GM23248 (cell line): ENCODE data around the genes FRRS1 and RTCA.

GRCh38 chr1:96770641-96771413, 49.2 kb downstream of the PTBP2 start:
- RAMPAGE, long total RNA: no peak

DNA sequence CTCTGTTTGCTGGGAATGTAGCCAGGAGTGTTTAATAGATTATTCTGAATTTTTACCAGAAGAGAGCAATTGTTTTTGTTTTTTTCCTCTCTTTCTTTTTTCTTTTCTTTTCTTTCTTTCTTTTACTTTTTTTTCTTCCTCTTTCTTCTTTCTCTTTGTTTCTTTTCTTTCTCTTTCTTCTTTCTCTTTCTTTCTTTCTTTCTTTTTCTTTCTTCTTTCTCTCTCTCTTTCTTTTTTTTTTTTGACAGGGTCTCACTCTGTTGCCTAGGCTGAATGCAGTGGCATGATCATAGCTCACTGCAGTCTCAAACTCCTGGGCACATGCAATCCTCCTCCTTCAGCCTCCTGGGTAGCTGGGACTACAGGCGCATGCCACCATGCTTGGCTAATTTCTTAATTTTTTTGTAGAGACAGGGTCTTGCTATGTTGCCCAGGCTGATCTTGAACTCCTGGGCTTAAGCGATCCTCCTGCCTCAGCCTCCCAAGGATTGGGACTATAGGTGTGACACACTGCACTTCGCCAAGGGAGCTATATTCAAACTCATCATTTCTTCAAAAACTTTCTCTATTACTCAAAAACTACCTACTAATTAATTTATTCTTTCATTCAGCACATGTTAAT, 486.6 kb downstream of the PTBP2 start:
- RAMPAGE, long total RNA: no peak

DNA sequence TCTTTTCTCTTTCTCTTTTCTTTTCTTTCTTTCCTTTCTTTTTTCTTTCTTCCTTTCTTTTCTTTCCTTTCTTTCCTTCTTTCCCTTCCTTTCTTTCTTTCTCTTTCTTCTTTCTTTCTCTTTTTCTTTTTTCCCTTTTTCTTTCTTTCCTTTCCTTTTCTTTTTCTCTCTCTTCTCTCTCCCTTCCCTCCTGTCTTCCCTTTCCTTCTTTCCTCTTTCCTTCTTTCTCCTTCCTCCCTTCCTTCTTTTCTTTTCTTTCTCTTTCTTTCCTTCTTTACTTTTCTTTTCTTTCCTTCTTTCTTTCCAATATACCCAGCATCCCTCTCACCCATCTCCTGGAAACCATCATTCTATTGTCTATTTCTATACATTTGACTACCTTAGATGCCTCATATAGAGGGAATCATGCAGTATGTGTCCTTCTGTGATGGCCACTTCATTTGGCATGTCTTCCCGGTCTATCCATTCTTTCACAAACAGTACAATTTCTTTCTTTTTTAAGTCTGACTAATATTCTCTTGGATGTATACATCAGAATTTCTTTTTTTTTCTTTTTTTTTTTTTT, 391.1 kb downstream of the DPYD start:
- RAMPAGE, long total RNA: no peak

- RAMPAGE, long total RNA: no peak
These were observed 262.0 kb downstream of the DPYD start for GRCh38 chr1:97658571-97659502.

- RAMPAGE, long total RNA: no peak
These were observed 96.0 kb downstream of the DPYD start for GRCh38 chr1:97824846-97825289.

DNA sequence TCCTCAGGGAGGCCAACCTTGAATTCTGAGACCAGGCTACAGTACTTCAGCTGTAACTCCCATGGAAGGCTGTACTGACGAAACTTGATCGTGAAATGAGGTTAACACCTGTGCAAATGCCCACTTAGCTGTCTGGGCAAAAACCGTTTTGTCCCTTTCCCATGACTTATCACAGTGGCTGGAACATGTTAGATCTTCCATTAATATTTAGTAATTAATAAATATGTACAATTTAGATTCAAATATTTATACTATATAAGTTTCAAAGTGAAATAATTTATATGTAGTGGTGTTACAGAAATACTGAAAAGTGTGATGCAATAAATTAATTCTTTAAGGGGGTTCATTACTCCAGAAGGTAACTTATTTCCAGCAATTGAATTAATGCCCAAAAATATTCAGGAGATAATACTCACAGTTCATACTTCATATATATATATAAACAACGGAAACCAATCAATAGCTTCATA, 47.8 kb downstream of the DPYD start:
- RAMPAGE, long total RNA: no peak

DNA sequence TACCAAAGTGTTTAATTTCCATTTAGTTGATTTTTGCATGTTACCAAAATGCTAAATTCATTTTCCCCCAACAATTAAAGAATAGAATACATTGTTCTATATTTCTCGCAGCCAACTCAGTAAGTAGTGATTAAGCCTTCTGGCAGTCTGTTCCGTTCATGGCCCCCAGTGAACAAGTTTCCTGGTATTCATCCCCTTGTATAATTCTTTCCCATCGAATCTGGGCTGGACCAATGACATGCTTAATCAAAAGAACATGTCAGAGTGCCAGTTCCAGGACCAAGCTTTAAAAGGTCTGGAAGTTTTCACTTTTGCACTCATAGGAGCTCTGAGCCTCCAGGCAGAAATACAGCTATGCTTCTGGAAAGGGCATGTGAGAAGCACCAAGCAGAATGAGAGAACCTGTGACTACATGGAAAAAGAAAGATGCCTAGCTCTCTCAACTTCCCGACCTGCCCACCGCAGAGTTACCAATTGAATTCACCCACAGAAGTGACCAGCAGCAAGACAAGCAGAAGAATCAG, 22.5 kb upstream of the DPYD start:
- RAMPAGE, long total RNA: no peak

DNA sequence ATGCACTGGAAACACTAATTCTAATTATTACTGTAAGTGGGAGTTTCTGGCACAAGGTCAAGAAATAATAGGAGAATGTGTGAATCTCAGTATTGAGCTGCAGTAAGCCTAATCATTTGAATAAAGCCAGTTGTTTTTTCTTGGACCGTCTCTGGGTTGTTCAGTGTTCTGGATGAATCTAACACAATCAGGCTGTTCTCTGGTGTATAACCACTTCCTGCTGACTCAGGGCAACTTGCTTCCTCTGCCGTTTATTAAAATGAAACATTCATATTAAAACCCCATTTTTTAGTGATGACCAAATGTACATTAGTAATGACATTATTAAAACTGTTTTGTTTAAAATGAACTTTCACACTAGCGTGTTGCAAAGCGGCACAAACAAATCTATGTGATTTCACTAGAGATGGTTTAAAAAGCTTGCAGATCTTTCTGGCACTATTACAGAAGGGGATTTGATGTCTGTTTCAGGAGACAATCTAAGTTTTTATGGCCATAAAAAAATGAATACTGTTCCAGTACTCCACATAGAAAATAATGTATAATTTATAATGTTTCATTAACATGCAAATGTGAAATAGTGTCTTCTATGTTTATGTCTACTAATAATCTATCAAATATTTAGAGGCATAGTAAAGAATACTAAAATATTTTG, 273.0 kb upstream of the SNX7 start:
- RAMPAGE, long total RNA: no peak

- RAMPAGE, long total RNA: no peak
These were observed 124.3 kb upstream of the PALMD start for GRCh38 chr1:99521618-99522100.

- RAMPAGE, long total RNA: no peak
These were observed 79.2 kb upstream of the PALMD start for GRCh38 chr1:99566566-99567210.

DNA sequence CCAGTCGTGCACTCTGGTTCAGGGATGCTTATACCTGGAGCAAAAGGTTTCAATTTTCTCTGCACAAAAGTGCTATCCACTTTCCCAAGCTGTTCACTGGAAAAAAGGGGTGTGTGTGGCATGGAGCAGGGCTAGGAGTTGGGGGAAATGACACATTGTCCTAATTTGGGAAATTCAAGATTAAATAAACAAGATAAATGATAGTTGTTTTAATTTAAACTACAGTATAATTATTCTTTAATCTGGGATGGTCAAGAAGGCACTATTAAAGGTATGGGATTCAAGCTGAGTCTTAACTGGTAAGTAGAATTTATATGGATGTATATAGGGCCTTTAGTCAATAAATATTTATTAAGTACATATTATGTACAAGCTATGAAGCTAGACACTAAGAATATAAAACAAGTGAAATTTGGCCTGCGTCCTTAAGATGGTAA, 18.2 kb downstream of the PALMD start:
- RAMPAGE, long total RNA: no peak

GRCh38 chr1:99766223-99766986, at the start of gene FRRS1:
Gene FRRS1, minus strand, starts transcription at chr1:99766635.
- RAMPAGE, long total RNA: no peak

DNA sequence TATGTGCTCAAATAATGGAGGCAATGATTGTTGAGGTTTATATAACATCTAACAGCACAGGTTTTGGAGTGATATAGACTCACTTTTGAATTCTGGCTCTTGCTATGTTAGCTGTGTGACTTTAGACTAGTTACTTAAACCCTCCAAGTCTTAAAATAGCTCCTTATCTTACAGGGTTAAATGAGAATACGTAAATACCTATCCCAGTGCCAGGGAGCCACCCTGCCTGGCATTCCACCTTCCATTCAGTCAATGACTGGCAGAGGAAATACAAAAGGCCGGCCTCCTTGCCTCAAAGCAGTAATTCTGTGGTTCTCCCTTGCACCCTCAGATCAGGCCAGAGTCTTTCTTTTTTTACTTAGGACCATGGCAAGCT, 31.8 kb downstream of the DBT start:
- RAMPAGE, long total RNA: no peak

- RAMPAGE, long total RNA: start-site peak on the plus strand at chr1:100266226-100266301, 498 and 714 reads in 2 replicates
These were observed at the start of gene RTCA for GRCh38 chr1:100265917-100267308. Gene RTCA, plus strand, starts transcription at chr1:100266216.

- RAMPAGE, long total RNA: no peak
These were observed 1.7 kb downstream of the CDC14A start for GRCh38 chr1:100353838-100354541.

DNA sequence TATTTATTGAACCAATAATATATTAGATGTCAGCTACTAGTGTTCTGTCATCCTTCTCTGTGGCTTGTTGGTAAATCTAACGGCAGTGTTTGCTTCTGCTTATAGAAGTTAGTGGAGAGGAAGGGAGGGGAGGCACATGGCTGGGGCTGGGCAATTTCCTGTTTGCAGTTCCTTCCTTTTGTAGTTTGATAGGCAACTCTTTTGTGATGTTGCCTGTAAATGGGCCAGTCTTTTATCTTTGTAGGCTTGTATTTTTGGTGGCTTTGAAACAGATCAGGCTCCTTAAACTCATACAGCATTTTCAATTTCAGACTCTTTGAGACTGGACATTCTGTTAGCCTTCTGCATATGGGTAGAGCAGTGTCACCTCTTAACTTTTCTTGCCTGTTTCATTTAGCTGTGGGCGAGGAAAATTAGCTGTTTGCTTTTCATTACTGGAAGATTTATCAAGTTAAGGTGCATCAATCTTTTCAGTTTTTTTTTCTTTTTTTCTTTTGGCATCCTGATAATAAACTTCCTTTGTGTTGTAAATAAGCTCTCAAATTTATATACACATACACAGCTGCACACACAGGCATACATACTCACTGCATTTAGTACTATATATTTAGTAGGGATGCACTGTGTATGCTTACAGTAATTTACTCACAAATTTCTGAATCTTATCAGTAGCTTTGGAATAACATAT, 48.2 kb downstream of the CDC14A start:
- RAMPAGE, long total RNA: no peak

GRCh38 chr1:100414443-100415118, 62.3 kb downstream of the CDC14A start:
- RAMPAGE, long total RNA: no peak

GRCh38 chr1:100481168-100481675, 56.7 kb upstream of the GPR88 start:
- RAMPAGE, long total RNA: no peak

GRCh38 chr1:100485588-100486305, 52.2 kb upstream of the GPR88 start:
- RAMPAGE, long total RNA: no peak

GRCh38 chr1:100528880-100529426, 9.0 kb upstream of the GPR88 start:
- RAMPAGE, long total RNA: no peak